ENCODE results near the gene TCF21.

DNA sequence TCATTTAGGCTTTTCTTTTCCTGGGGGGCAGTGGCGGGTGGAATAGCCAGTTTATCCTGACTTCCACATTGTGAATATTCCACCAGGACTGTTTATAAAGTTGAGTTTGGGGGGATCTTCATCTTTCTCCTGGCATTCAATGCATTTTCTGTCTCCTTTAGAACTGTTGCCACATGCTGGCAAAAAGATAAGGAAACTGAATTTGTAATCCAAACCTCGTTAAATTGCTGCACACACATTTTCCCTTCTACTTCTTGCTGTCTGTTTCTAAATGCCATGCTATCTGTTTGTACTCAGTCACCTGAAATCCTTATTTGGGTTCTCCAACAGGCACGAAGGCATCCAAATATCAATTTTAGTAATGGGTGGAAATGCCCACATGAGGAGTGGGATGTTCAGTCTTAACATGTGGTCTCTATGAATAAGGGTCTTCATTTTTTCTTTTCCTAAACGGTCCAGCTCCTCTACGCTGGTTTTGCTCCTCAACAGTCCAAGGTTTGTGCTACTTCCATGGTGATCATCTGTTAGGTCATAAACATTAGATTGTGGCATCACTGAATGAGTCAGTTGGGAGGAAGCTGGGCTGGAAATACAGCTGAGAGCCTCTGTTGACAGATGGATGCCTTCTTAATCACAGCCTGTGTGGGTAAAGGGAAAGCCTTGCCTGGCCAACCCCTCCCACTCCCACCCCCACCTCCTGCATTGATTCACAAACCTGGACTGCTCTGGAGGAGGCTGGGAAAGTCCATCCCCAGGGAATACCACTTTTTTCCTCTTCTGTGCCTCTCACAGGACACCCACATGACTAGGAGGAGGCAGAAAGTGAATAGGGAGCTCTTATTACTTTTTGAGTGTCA is 180.4 kb upstream of the CCN2 start:
- PRO-cap, 3 experiments = no peak in any of the 3 experiments
- RAMPAGE, long total RNA = no peak

GRCh38 chr6:132145469-132145723 is 194.2 kb upstream of the CCN2 start:
- PRO-cap, 3 experiments = peak in 1 of 3 experiments; most common plus-strand start chr6:132145587 (in 1)
- RAMPAGE, long total RNA = no peak

DNA sequence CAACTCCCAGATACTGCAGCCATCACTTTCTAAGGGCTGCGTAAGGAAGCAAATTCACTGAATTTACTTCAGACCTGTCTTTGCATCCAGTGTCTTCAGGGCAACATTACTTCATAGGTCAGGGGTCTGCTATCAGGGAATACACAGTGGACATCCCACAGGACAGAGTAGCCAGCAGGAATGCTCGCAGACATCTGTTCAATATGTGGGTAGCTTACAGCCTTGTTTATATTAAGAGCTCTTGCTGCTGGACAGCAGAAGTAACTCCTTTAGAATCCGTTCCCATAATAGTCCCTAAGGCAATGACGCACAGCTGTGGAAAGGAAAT is 198.8 kb downstream of the MOXD1 start:
- PRO-cap, 3 experiments = no peak in any of the 3 experiments
- RAMPAGE, long total RNA = no peak

- PRO-cap, 3 experiments = no peak in any of the 3 experiments
- RAMPAGE, long total RNA = no peak
Measured at GRCh38 chr6:132491264-132491717, 21.6 kb downstream of the STX7 start.

GRCh38 chr6:132598502-132598622 is 8.8 kb upstream of the TAAR5 start:
- PRO-cap, 3 experiments = no peak in any of the 3 experiments
- RAMPAGE, long total RNA = no peak

DNA sequence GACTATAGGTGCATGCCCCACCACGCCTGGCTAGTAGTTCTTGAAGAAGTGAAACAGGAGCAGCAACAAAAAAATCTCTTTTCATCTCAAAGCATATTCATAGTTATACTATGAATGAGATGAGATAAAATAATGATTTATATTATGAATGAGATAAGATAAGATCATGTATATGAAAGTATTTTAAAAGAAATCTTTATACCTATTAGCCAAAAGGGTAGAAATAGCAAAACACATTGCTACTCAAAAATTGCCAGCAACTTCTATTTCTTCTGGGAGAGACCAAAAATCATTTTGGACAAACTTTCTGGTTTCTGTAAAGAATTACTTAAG is 606 bp upstream of the TAAR2 start:
- PRO-cap, 3 experiments = no peak in any of the 3 experiments
- RAMPAGE, long total RNA = no peak

- PRO-cap, 3 experiments = no peak in any of the 3 experiments
- RAMPAGE, long total RNA = no peak
Measured at GRCh38 chr6:132763177-132763705, 5.5 kb upstream of the VNN2 start.

DNA sequence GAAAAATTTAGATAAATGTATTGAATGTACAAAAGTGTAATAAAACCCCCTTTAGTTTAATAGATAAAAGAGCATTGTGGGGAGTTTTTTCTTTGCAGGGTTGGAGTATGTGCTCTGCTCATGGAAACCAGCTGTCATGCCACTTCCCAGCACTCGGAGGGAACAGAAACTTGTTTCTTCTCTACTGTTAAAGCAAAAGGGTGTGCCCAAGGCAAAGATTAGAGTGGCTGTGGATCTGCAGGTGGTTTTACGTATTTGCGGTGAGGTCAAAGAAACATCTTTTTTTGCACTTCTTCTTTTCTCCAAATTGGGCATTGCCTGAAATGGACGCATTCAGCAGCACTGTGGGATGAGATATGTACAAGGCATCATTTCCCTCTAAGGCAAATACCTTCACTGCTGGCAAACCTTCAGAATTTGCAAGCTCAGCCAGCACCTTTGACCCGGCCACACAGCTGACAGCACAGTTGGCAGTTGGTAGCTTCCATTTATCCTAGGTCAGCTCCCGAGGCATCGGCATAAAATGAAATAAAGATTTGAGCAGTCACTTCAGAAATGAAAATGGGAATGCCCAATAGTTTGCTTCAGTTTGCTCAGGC is 178.4 kb upstream of the EYA4 start:
- PRO-cap, 3 experiments = no peak in any of the 3 experiments
- RAMPAGE, long total RNA = no peak

DNA sequence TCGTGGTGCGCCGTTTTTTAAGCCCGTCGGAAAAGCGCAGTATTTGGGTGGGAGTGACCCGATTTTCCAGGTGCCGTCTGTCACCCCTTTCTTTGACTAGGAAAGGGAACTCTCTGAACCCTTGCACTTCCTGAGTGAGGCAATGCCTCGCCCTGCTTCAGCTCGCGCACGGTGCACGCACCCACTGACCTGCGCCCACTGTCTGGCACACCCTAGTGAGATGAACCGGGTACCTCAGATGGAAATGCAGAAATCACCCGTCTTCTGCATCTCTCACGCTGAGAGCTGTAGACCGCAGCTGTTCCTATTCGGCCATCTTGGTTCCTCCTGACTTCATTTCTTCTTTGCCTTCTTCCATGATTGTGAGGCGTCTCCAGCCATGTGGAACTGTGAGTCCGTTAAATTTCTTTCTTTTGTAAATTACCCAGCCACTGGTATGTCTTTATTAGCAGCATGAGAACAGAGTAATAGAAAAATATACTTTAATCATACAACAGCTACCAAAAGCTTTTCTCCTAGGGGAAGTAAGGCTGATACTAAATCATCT is 93.3 kb upstream of the EYA4 start:
- PRO-cap, 3 experiments = no peak in any of the 3 experiments
- RAMPAGE, long total RNA = no peak

- PRO-cap, 3 experiments = no peak in any of the 3 experiments
- RAMPAGE, long total RNA = no peak
Measured at GRCh38 chr6:133241786-133242777, 925 bp downstream of the EYA4 start.

GRCh38 chr6:133888681-133889623 is at the start of gene TCF21:
Gene TCF21, plus strand, starts transcription at chr6:133889113.
- PRO-cap, 3 experiments = no peak in any of the 3 experiments
- RAMPAGE, long total RNA = no peak

- PRO-cap, 3 experiments = no peak in any of the 3 experiments
- RAMPAGE, long total RNA = no peak
Measured at GRCh38 chr6:134176090-134176251, 123.5 kb upstream of the SLC2A12 start.

GRCh38 chr6:134372778-134373166 is 54.9 kb upstream of the SGK1 start:
- PRO-cap, 3 experiments = no peak in any of the 3 experiments
- RAMPAGE, long total RNA = no peak

DNA sequence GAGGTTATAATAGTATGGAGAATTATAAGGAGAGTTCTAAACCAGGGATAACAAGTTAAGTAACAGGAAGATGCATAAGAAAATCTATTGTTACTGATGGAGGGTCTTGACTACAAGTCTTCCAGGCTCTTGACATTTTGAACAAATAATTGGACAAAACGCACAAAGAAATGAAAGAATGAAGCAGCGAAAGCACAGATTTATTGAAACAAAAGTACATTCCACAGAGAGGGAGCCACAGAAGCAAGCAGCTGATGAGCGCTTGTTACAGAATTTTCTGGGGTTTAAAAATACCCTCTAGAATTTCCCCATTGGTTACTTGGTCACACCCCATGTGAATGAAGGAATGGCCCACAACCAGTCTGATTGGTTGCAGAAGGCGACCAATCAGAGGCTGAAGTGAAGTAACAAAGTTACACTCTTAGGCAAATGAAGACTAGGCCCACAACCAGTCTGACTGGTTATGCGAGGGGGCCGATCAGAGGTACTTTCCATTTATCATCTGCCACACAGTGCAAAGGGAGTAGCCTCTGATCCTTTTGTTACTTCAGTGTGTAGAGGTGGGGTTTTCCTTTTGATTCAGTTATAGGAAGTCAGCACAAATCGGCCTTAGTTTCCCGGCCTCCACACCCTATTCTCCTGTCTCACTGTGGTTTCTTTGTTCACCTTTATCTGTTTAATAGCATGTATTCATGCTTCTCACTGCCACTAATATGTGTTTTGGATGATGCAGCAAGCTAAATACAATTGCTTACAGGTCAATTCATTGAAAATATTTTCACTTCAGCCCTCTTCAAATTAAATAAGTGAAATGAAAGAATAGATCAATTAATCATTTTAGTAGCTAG is 61.1 kb upstream of the SGK1 start:
- PRO-cap, 3 experiments = no peak in any of the 3 experiments
- RAMPAGE, long total RNA = no peak

DNA sequence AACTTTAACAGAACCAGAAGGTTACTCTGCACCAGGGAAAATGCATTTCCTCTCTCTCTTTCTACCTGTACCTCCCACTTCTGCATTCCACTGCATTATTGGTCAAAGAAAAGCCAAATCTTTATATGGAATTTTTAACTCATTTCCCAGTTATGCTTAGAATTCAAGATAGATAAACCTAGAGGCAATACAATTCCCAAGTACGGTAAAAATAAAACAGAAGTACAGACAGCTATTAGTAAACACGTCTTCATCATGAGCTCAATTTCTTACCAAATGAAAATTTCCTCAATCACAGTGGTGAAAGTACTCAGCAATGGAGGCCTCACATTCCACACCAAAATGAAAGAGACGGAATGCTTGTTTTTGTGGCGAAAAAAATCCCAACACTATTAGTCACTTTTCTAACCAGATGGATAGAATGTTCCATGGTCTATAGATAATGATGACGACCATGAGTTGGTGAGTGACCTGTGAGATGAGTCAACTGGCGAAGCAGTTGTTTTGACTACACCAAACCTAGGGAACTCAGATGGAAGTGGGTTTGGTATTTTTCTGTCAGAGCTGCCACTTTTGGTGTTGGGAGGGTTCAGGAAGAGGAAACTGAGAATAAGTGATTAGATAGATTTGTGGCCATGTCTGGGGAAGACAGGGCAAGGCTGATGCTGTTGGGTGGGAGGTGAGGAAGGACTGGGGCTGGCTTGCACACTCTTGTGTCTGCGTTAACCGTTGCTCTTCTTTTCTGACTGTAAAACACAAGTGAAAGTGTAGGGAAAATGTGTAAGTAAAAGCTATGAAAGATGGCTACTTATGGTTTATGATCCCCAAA is 104.8 kb upstream of the SGK1 start:
- PRO-cap, 3 experiments = no peak in any of the 3 experiments
- RAMPAGE, long total RNA = no peak

DNA sequence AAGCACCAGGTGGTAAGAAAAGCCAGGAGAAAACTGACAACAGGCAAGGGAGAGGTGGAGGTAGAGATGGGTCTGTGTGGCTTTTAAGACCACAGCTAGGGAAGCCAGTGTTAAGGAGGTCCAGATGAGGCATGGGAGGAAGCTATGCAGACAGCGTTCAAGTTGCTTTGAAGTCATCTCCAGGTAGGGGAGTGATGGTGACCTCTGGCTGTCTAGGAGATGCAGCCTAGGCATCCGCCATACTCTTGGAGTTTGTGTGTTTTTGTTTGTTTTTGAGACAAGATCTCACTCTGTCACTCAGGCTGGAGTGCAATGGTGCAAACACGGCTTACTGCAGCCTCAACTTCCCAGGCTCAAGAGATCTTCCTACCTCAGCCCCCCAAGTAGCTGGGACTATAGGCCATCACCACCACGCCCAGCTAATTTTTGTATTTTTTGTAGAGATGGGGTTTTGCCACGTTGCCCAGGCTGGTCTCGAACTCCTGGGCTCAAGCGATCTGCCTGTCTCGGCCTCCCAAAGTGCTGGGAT is 143.0 kb upstream of the SGK1 start:
- PRO-cap, 3 experiments = no peak in any of the 3 experiments
- RAMPAGE, long total RNA = no peak

GRCh38 chr6:134673219-134673717 is 276.6 kb downstream of the ALDH8A1 start:
- PRO-cap, 3 experiments = no peak in any of the 3 experiments
- RAMPAGE, long total RNA = no peak

- PRO-cap, 3 experiments = no peak in any of the 3 experiments
- RAMPAGE, long total RNA = no peak
Measured at GRCh38 chr6:134678565-134678953, 271.3 kb downstream of the ALDH8A1 start.

- PRO-cap, 3 experiments = no peak in any of the 3 experiments
- RAMPAGE, long total RNA = no peak
Measured at GRCh38 chr6:134822944-134823331, 127.0 kb downstream of the ALDH8A1 start.

- PRO-cap, 3 experiments = no peak in any of the 3 experiments
- RAMPAGE, long total RNA = no peak
Measured at GRCh38 chr6:134908626-134909638, 41.0 kb downstream of the ALDH8A1 start.